Umbilical cord (tissue), 2 donors: ENCODE measurements around a stretch of chr2.

DNA sequence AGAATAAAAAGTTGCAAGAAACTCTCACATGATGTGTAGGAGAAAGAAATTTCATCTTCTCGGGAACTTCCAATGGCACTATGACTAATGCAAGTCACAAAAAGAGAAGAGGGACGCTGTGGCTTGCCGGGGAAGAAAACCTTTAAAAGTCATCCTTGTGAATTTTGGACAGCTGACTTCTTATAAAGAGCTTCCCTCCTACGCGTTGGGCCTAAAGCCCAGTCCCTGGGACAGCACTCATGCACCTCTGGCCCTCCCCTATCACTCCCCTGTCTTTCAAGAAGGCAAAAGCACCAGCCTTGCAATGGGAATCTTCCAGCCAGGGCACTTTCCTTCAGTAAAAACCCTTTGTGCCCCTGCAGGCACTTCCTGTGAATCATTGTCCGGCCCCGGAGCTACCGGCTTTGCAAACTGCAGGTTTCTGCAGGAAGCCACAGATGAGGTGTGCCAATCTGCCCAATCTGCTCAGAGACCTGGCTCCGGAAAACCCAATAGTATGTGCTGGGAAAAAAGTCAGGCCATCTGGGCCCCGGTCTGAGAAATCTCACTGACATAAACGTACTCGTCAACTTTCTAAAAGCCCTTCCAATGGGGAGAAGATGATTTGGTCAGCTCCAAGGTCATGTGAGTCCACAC is 7.1 kb downstream of the MREG start:
- RAMPAGE, long total RNA, result no peak

DNA sequence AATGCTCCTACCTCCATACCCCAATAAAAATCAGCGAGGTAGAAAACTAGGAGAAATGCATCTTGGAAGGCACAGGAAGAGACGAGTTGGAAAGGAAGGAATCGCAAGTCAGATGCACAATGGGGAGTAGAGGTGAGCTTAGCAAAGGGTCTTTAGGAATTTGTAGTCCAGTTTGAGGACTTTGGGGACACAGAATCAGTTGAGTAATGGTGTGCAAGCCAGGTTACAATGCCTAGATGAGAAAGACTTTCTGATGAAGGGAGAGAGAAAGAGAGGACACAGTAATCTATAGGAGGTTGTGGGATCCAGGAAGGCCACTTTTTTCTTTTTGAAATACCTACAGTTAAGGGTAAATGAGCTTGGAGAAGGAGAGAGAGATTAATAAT is 35.8 kb downstream of the XRCC5 start:
- RAMPAGE, long total RNA, result no peak

- RAMPAGE, long total RNA, result no peak
These were observed 16.4 kb downstream of the IGFBP2 start for GRCh38 chr2:216649371-216650270.

DNA sequence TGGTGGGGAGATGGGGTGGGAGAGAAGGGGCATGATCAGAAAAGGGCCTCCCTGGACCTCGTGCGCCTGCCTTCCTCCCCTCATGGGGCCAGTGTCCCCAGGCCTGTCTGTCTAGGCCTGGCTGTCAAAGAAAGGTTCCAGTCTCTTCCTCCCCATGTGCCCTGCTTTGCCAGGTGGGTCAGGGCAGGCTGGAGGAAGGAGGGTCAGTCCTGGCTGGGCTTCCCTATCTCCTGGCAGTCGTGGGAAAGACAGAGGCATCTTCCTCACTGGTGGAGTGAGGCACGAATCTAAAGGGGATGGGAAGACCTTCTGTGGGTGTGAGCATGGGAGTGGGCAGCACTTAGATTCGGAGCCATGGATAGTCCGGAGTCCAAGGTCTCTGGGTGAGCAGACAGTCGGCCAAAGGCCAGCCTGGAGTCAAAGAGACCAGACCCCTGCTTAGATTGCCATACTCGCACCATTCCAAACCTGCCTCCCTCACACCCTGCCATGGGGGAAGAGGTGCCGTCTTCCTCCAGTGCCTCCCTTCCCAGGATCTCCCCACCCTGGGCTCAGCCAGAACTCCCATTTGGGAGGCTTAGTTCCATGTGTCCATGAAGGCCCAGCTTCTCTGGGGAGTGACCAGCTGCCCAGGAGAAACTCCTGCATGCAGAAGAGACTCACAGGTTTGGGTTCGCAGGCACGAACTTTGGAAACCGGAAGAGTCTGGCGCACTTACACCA is 21.9 kb downstream of the IGFBP5 start:
- RAMPAGE, long total RNA, result no peak

GRCh38 chr2:216693665-216694927 is 1.3 kb downstream of the IGFBP5 start:
- RAMPAGE, long total RNA, result no peak

- RAMPAGE, long total RNA, result no peak
These were observed 79.8 kb upstream of the IGFBP5 start for GRCh38 chr2:216775044-216775597.

GRCh38 chr2:216807673-216808342 is 52.1 kb downstream of the TNP1 start:
- RAMPAGE, long total RNA, result no peak

DNA sequence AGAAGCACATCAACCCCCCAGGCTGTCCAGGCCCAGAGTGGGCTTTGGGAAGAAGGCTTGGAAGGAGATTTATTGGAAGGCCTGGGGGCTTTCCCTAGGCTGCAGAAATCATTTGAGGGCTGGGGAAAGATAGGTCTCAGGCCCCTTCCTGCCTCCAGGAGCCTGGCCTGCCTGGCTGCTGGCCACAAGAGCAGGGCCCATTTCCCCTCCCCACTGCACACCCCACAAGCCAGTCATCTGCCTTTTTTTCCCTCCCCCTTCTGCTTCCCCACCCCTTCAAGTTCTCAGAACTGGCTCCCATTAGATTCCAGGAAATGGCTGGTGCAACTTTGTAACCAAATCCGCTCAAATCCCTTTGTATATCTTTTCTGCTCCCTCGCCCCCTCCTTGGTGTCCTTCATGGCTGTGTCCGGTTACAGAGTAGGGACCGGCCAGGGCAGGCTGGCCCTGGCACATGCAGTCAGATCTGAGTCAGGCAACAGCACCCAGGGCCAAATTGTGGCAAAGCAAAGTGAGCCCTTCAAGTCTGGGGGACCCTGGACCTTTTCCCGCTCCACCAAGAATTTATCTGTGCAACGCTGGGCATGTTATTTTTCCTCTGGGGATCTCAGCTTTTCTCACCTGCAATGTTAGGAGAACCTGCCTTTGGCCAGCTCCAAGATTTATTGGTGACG is 20.8 kb upstream of the TNP1 start:
- RAMPAGE, long total RNA, result no peak

GRCh38 chr2:216971678-216972048 is 111.8 kb upstream of the TNP1 start:
- RAMPAGE, long total RNA, result no peak

GRCh38 chr2:216974585-216975010 is 114.7 kb upstream of the TNP1 start:
- RAMPAGE, long total RNA, result no peak

DNA sequence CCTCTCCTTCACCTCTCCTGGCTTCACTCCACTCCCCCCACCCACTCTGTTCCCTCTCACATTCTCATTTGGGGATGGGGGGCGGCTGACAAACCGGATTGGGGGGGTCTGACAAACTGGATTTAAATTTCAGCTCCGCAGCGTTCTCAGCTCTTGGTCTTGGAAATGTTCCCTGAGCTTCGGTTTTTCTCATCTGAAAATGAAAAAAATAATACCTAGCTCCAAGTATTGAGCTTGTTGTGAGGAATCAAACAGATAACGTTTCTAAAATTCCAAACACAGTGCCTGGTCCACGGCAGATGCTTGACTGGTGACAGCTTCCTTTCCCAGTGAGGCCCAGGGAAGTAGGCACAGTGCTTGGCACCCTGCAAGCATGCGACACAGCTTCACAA is 205.0 kb upstream of the TNP1 start:
- RAMPAGE, long total RNA, result no peak

DNA sequence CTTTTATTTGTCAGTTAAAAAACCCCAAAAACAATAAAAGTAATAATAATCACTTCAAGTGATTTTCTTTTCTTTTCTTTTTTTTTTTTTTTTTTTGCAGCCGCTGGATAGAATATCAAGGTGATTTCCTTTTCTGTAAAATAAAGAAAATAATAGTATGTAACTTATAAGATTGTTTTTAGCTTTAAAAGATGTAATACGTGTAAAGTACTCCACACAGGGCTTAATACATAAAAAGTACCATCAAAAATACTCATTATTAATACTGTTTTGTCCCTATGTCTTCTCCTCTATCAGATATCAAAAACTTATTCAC is 314.5 kb upstream of the TNP1 start:
- RAMPAGE, long total RNA, result no peak

DNA sequence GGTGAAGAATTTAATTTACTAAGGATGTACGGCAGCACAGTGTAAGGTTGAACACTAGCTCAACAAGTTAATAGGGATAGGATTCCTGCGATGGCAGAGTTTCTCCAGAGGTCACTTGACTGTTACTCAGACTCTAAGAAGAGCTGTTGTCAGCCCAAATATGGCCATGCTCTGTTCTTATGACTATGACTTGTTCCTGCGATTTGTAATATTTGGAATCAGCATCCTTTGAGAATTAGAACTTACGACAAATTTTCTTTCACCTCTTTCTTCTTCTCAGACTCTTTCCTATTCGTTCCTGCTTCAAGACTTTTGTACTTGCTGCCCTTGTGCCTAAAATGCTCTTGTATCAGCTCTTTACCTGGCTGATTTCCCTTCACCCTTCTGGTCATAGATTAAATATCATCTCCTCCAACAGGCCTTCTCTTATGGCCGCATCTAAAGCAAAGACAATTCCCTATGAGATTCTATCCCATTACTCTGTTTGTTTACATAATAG is 553.5 kb upstream of the TNP1 start:
- RAMPAGE, long total RNA, result no peak

GRCh38 chr2:217797476-217798160 is 205.2 kb downstream of the TNS1 start:
- RAMPAGE, long total RNA, result no peak

DNA sequence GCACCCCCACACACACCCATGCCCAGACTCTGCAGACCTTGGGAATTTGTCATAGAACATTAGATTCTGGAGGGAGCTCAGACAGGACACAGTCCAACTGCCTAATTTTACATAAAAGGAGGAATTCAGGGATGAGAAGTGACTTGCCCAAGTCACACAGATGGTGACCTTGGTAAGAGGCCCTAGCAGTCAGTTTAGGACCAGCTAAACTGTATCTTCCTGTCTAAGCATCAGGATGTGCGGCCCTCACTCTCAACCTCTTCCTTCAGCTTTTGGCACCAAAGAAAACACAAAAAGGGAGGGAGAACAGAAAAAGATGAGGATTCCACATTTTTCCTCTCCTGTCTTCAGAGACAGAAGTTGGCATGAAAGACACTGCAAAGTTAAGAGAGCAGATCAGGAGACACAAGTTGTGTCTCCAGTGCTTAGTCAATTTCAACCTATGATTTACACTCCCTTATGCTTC is 186.8 kb downstream of the TNS1 start:
- RAMPAGE, long total RNA, result no peak

DNA sequence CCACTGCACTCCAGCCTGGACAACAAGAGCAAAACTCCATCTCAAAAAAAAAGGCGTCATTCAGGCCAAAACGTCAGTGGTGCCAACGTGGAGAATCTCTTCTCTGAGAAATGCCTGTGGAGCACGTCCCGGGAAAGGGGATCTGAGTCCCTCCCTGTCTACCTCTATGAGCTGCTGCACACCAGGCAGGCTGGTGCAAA is 173.6 kb downstream of the TNS1 start:
- RAMPAGE, long total RNA, result no peak

- RAMPAGE, long total RNA, result no peak
These were observed 115.2 kb downstream of the TNS1 start for GRCh38 chr2:217887575-217888095.

DNA sequence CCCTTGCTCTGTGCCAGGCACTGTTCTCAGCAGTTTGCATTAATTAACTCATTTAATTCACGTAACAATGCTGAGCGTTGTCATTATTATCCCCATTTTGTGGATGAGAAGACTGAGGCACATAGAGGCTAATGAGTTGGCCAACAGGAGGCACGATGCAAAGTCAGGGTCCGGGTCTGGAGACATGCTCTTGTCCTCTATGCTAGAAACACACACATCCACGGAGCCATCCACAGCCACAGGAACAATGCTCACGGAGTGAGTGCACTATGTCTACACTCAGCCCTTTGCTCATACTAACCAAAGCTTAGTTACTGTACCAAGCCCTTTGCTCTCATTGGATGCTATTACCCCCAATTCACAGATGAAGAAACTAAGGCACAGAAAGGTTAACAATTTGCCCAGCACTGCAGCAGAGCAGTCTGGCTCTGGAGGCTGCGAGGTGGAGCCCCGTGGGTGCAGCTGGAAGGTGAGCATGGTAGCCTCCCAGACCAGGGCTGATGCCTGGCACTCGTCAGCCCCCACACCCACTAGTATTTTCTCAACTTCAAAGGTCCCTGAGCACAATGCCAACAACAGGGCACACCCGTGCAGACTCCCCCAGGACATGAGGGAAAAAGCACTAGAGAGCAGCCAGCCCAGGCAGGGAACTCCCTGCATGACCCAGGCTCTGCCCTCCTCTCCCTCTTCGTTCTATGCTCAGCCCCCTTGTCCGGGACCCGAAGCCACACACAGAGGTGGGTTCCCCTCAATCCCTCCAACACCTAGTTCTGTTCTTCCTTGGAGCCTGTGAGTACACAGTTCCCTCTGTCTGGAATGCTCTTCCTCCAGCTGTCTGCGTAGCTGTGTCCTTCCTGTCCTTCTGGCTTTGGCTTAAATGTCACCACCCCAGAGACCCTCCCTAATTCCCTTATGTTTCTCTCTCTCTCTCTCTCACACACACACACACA is 79.1 kb downstream of the TNS1 start:
- RAMPAGE, long total RNA, result no peak

DNA sequence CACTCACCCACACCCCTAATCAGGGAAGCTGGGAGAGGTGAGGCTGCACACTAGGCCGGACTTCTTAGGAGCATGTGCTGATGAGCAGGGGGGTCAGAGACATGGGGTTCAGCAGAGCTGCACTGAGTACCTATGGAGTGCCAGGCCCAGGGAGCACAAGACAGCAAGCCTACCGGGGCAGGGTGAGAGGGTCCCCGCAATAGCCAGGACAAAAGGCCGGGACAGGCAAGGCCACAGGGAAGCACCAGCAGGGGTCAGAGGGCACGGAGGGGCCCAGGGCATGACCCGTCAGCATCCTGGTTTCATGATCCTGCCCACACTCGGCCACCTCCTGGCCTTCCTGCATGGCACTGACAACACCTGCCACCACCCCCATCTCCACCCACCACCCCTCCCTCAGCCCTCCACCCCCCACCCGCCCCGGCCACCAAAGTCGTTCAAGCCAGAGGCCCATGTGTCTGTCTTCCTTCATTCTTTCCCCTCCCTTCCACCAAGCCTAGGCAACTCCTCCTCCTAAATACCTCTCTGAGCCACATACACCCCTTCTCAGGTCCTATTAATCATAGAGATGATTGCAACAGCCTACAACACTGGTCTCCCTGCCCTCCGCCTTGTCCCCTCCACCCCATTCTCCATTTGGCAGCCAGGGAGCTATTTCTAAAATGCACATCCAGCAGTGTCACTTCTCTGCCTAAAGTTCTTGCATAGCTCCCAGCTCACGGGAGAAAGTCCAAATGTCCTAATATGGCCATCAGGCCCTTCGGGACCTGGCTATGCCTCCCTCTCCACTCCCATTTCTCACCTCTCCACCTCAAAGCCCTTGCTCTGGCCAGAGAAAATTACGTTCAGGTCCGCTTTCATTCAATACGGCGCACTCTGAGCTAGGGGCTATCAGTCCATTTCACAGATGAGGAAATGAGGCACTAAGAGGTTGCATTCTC is 73.2 kb downstream of the TNS1 start:
- RAMPAGE, long total RNA, result no peak

DNA sequence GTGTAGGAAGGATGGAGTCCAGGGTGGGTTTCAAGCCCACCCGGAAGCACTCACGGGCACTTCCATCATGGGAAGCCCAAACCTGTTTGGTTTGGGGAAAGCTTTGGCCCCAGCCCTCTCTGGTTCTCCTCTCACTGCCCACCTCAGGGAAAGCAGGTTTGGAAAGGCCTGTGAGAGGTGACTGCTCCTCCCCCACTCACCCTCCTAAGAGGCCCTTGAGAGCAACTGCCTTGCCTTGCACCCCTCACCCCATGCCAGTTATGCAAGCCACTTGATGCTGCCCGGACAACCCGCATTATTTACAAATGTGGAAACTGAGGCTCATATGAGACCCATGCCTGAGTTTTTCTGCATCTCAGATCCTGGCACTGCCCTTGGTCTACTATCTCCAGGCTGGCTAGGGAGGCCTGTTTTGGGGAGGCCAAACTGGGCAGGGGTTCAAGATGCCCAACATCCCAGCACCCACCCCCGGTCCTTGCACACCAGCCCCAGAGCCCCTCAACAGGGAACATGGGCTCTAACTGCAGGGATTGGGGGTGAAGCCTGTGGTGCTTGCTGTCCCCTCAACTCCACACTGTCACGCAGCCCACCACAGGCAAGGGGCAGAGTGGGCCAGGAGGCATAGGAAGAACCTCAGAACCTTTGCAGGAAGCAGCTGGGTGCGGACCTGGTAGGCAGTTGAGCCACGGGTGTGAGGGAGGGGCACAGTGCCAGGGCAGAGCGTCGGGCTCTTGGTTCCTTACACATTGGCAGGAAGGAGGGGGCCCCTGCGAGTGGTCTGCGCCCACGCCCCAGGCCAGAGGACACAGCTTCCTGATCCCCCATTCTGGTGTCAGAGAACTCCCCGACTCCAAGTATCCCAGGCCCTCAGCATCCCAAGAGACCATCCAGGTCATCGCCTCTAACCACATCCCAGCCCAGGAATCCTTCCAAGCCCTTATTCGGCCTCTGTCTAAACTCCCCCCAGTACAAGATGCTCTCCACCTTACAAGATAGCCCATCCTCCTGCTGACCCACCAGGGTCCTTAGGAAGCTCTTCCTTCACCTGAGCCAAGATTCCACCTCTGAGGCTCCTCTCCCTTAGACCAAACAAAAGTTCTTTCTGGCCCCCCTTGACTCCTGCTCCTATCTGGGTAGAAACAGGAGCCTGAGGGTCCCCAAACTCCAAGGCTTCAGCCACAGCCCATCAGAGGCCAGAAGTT is 61.6 kb downstream of the TNS1 start:
- RAMPAGE, long total RNA, result no peak